AG04449 (cell line): ENCODE measurements around a stretch of chr10.

DNA sequence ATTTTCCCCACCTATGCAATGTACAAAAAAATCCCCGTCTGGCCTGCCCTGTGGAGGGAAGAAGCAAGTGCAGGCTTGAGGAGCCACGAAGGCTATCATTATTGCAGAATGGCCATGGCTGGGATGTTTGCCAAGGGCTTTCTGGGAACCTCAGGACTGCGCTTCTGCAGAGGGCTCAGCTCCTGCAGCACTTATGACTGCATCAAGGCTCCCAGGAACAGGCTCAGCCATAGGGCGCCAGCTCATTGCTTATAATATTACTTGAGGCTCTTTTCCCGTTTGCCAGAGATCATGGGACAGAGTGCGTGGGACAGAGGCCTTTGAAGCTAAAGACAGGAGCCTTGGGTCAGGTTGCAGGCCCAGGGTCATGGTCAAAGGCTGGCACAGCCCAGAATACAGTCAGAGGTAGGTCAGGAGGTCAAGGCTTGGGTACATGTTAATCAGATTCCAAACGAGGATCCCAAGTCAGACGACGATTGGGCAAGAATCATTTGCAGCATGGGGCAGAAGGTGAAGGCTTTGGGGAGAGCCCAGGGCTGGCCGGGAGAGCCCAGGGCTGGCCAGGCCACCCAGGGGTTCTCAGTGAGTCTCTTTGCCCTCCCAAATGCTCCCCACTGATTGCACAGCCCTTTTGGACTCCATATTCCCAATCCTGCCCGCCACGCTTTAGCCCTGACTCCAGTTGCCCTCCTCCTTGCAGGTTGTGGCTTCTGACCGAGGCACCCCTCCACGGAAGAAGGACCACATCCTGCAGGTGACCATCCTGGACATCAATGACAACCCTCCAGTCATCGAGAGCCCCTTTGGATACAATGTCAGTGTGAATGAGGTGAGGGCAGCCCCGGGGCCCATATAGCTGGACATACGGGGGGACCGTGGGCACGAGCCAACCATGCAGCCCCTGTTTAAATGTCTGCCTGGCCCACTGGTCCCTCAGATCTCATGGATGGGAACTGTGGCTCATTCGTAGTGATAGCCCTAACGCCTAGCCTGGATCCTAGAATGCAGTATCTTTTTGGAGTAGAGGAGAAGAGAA lies 20.9 kb upstream of the C10orf105 start:
- RRBS: no CpG with 5 or more reads among the region's 21 CpGs

GRCh38 chr10:71750983-71751533 lies 22.3 kb downstream of the VSIR start:
- RRBS: no CpG with 5 or more reads among the region's 9 CpGs

DNA sequence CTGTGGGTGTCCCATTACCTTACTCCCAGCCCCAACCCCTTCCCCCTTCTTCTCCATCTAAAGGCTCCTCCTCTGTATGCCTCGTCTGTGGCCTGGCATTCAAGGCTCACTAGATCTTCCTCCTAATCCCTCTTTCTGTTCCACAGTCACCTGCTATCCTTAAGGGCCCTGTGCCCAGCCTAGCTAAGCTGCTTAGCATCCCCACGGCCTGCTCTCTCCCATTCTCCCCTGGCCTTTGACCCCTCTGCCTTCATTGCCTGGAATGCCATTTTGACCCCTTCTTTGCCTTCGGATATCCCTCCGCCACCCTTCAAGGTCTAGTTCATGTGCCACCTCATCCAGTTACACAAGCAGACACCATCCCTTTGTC lies 35.3 kb upstream of the VSIR start:
- RRBS: no CpG with 5 or more reads among the region's 4 CpGs

DNA sequence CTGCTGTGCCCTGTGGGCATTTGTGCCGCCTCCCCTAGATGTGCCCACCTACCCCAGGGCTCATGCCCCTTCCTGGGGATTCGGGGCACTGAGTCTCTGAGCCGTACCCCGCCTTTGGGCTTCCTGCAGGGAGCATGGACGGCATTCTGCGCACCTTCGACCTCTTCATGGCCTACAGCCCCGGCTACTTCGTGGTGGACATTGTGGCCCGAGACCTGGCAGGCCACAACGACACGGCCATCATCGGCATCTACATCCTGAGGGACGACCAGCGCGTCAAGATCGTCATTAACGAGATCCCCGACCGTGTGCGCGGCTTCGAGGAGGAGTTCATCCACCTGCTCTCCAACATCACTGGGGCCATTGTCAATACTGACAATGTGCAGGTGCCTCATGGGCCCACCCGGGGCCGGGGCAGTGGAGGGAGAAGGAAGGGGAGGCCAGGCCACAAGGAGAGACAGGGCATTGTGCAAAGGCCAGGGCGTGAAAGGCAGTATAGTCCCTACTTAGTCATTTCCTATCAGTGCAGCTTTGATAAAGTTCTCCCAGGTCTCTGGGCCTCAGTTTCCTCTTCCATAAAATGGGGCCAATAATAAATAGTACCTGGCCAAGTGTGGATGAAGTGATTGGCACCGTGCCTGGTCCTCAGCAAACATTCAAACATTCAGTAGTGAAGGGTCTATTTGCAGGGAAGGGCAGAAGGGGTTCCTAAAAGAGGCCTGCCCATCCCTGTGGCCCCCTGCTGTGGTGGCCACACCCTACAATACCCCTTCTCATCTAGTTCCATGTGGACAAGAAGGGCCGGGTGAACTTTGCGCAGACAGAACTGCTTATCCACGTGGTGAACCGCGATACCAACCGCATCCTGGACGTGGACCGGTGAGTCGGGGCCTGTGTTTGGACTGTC lies 36.6 kb upstream of the VSIR start:
- RRBS: 85% methylated on average over 7 of the region's 36 CpGs

DNA sequence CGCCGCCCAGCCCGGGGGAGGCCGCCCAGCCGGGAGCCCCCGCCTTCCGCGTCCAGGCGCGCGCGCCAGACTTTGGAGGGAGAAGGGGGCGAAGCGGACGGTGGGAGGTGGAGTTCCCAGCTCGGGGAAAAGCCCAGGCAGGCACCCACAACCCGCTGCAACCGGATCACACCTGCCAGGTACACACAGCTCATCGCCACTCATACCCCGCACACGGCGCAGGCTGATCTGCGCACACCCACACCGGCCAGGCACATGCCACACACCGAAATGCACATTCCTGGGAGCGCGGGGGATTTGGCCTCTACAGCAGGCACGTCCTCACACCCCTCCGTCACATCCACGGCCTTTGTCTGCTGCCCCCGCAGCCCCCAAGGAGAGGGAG lies 519 bp downstream of the CHST3 start:
- RRBS: 4% methylated on average over 6 of the region's 31 CpGs

- RRBS: no CpG with 5 or more reads among the region's 4 CpGs
Observed at GRCh38 chr10:72070156-72070614, 18.2 kb downstream of the SPOCK2 start.

GRCh38 chr10:72084029-72084641 lies 4.2 kb downstream of the SPOCK2 start:
- RRBS: 81% methylated on average over 4 of the region's 12 CpGs

DNA sequence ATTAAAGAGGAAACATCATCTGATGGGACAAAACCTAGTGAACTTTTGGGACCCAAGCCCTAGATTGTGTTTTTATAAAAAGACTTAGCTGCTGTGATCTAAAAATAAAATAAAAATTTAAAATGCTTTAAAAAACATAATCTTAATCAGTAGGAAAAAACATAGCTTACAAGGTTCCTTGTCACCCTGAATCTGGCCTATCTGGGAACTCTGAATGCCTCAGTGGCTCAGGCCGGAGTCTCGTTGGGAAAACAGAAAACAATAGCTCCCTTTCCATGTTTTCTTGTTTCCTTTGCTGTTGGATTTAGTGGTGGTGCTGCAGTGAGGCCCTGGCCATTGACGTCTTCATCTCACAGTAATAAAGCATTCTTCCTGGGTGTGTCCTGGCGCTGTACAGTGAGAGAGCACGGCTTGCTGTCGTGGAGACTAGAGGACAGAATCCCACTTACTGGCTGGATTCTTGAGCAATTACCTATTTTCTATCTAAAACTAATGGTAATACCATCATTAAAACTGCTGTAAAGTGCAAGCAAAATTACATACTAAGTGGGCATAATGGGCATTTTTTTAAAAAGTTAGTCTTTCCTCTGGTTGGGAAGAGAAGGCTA lies 1.2 kb upstream of the SPOCK2 start:
- RRBS: no CpG with 5 or more reads among the region's 6 CpGs

DNA sequence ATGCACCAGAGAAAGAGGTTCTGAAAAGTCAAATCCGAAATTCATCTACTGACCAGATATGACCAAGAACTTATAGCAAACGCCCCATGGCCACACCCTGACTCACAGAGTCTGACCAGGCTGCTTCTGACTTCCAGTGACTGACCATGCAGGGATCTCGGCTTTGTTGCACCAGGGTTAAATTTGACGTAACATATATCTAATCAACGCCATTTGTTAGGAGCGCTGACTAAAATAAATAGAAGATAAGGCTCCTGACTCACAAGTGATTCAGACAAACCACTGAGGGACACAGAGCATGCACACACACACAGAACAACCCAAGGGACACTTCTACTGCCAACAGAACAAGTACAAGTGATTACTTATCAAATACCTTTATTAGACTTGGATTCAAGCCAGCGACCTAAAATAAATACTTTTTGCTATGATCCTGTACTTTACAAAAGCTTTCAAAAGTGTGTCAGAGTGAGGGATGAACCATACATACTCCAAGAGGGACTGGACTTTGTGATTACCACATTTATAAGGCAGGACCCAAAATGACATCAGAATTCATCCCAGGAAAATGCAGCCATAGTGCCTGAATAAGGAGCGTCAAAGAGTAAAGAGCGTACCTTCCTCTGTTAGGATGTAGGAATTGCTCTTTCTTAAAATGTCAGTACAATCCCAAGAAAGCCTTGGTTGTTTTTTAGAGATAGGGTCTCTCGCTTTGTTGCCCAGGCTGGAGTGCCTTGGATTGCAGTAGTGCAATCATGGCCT lies 9.5 kb upstream of the SPOCK2 start:
- RRBS: no CpG with 5 or more reads among the region's 10 CpGs

DNA sequence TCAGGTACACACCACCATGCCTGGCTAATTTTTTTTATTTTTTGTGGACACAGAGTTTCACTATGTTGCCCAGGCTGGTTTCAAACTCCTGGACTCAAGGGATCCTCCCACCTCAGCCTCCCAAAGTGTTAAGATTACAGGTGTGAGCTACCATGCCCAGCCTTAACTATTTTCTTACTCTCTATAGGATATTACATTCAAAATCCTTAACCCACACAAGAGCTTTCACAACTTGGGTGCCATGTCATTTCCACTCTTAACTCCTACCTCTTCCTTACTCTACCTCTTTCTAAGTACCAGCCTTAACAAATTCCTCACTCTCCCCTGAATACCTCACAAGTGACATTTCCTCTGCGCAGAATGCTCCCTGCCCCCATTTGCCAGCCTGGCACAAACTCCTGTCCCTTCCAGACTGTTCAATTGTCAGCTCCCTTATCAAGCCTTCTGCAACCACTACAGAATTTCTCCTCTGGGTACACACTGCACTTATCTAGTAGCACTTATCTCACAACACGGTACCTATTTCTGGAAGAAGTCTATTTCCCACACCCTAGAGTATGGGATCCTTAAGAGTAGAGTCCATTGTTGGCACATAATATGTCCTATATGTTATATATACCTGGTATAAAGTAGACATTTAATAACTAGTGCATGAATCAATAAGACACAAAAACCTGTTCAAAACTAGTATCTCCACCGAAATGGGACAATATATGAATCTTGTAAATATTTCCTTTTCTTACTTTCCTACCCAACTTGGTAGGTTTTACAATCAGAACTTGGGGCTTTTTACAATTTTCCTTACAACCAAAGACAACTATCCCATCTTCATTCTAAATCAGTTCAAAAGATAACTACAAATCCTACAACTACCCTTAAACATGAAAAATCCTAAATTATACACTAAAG lies 39.1 kb upstream of the ANAPC16 start:
- RRBS: no CpG with 5 or more reads among the region's 3 CpGs

DNA sequence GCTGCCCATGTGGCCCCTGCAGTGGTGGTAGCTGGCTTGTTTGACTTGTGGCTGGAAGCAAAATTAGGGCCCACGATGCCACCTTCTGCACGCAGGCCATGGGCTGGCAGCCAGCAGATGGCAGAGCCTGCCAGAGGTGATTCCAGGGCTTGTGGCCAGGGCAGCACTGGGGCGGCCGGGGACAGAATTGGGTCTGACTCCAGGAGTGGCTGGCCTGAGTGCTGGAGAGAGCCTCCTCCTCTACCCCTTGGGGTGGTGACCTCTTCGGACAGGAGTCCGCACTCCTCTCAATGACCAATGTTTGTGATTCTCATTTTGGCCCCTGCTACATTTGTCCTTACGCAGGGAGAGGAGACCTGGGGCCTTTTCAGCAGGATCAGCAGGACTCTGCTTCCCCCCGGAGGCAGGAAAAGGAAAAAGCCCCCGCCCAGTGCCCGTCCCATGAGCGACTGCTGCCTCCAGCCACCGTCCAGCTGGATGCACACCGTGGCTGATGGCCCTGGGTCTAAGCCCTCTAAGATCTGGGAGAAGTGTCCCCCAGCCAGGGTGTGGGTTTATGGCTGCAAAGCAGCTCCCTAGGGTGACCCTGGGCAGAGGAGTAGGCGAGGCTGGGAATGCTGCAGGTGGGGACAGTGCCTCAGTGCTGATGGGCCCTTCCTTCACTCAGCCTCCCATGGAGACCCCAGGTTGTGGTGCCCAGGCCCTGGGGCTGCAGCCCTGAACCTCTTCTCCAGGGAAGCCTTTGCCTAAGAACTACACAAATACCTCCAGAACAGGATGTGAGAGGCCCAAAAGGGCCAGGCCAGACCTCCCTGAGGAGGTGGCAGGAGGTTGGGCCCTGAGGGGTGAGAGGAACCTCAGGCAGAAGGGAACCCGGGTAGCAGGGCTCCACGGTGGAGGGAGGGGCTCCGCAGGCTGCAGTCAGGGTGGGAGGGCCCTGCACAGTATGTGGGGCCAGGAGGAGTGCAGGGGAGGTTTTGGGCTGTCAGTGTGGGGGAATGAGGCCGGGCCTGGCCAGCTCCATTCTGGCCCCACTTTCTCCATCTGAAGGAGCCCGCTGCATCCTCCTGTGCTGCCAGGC lies 26.3 kb downstream of the DNAJB12 start:
- RRBS: no CpG with 5 or more reads among the region's 19 CpGs

DNA sequence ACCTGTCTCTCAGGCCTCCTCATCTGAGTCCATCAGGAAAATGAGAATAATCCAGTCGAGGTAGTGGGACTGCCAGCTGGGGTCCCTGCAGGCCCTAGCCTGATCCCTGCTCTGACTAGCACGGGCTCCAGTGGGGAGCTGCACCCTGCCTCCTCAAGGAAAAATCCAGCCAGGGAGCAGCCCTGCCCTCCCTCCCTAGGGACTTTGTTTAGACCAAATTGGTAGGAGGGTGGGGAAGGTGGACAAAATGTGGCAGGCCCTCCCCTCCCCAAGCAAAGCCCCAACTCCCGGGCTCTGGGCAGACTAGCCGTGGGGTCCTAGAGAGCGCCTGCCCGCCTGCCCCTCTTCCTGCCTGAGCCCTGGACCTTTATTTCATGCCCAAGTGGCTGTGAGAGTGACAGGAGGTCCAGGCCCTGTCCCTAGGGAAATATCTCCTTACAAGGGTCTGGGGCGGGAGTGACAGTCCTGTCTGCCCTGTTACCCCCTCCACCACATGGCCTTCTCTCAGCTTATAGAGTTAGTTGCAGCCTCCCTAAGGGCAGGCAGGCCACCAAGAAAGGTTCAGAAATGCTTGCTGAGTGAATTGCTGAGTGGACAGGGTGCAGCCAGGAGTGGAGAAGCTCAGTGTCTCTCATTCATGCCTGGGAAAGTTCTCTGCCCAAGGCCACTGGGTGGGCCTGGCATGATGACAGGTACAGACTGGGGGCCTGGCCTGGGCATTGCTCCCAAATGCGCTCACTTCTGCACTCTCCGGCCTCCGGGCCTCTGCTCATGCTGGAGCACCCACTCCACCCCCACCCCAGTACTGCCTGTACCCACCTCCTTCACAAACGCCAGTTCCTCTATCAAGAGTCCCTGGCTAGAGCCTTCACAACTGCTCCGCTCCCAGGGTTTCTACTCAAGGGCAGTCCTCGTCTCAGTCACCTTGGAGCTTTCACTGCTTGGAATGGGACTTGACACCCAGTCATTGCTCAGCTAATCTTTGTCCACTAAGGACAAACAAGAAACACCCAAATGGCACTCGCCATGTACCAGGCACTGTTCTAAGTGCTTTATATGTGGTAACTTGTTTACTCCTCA lies 25.2 kb downstream of the DNAJB12 start:
- RRBS: no CpG with 5 or more reads among the region's 14 CpGs

GRCh38 chr10:72336092-72337090 lies 18.3 kb downstream of the DNAJB12 start:
- RRBS: no CpG with 5 or more reads among the region's 21 CpGs

GRCh38 chr10:72341953-72342378 lies 12.8 kb downstream of the DNAJB12 start:
- RRBS: no CpG with 5 or more reads among the region's 9 CpGs

GRCh38 chr10:72344954-72345170 lies 9.9 kb downstream of the DNAJB12 start:
- RRBS: no CpG with 5 or more reads among the region's 4 CpGs

DNA sequence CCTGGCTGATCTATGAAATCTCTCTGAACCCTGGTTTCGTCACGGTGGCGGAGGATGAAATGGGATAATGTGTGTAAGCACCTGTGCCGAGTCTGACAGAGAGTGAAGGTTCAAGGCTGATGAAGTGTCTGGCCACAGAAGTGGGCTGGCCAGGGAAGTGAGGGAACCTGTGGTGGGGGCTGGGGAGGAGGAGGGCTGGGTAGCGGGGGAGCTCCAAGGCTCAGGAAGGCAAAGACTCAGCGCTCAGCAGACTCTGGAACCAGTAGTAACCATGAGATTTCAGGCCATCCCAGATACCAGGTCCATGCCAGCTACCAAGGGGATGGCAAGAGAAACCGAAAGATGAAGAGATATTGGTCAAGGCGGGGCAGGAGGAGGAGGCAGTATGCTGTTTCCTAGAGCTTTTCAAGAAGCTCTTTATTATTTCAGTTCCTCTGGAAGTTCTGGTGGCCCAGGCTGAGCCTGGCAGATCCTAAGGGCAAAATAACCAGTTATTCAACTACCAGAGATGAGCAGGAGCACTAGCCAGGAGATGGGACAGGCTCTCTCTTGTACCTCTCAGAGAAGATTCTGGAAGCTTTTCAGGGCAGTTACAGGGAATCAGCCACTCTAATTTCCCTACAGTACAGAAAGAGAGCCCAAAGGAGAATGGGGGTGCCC lies 5.4 kb downstream of the DNAJB12 start:
- RRBS: no CpG with 5 or more reads among the region's 8 CpGs

- RRBS: no CpG with 5 or more reads among the region's 8 CpGs
Observed at GRCh38 chr10:72351636-72352640, 2.8 kb downstream of the DNAJB12 start.

- RRBS: no CpG with 5 or more reads among the region's 4 CpGs
Observed at GRCh38 chr10:72720798-72721579, 29.0 kb downstream of the MCU start.

DNA sequence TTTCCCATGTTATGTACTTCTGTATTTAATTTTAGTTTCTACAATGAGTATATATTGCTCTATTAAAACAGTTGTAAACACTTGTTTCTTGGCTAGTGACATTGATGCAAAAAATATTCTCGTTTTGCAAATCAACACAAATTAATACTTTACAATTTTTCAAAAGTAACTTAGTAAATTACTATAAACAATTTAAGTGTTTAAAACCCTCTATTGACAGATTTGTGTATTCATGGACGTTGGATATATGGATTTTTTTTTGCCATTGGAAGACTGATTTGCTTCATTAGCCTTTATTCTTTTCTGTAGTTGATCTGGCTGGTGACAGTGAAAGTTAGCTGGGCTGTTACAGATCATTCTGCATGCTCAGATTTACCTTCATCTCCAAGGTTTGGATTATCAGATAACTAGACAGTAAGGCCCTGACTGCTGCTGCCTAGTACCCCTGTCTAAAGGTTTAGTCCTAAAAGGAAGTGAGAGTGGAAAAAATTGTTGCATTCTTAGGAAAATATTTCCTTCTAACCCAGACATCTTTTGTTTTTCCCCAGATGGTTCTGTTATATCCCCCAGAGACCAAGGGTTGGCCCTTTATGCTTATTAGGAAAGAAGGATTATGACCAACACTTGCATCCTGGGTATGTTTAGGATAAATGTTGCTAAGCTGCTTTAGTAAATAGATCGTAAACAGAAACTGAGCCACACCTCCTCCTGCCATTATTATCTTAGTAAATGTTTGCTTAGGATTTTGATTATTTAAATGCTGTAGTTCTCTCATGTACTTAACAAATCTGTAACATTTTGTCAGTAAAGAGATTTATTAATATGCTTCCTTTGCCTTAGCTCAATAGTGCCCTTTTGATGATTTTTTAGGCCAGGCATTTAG lies 44.2 kb downstream of the MCU start:
- RRBS: no CpG with 5 or more reads among the region's 3 CpGs

GRCh38 chr10:72886347-72887607 lies 6.8 kb upstream of the OIT3 start:
- RRBS: no CpG with 5 or more reads among the region's 7 CpGs